Colon Carcinoma Metastatic in the Brain (tissue), 2 donors: ENCODE results near the gene DMTF1.

- PRO-cap, 2 experiments, result no peak in any of the 2 experiments
Measured at GRCh38 chr7:80883558-80884175, 35.2 kb downstream of the SEMA3C start.

GRCh38 chr7:81769378-81769821, 447 bp downstream of the HGF start:
- PRO-cap, 2 experiments, result no peak in any of the 2 experiments

GRCh38 chr7:82677503-82677856, 233.9 kb upstream of the CACNA2D1 start:
- PRO-cap, 2 experiments, result no peak in any of the 2 experiments

DNA sequence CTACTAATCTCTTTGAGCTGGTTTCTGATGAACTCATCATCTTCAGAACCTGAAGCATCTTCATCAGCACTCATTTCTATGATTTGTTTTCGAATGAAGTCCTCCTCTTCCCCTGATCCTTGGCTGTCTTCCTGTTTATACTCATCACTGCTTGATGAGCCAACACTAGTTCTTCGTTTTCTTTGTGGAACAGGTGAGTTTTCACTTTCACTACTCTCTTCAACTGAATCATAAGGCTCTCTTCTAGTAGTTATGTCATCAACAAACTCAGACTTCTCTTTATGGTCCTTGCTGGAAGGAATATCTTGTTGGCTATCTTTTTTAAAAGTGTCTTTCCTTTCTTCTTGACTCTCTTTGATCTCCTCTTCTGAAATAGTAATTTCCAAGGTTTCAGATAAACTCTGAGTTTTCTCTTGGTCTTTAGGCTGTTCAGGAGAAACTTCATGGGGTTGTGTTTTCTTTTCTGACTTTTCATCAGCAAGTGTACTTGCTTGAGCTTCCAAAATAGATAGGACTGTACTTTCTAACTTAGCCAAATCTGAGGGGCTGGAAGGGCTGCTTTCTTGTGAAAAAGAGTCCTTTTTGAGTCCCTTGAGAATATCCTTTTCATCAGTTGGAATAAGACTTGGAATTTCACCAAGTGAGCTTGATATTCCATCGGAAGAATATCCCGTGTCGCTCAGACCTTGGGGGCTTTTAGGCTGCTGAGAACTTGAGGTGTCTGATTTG, 206.3 kb downstream of the PCLO start:
- PRO-cap, 2 experiments, result no peak in any of the 2 experiments

GRCh38 chr7:87152203-87153060, at the start of gene DMTF1:
DMTF1 (plus strand) TSS chr7:87152453.
- PRO-cap, 2 experiments, result peak in 2 of 2 experiments; most common plus-strand start chr7:87152782 (in 2); most common minus-strand start chr7:87152319 (in 2)

GRCh38 chr7:87154394-87155379, 2.4 kb downstream of the DMTF1 start:
- PRO-cap, 2 experiments, result no peak in any of the 2 experiments

- PRO-cap, 2 experiments, result peak in 1 of 2 experiments; most common plus-strand start chr7:87219100 (in 1)
Measured at GRCh38 chr7:87218661-87219412, 695 bp downstream of the TMEM243 start.

DNA sequence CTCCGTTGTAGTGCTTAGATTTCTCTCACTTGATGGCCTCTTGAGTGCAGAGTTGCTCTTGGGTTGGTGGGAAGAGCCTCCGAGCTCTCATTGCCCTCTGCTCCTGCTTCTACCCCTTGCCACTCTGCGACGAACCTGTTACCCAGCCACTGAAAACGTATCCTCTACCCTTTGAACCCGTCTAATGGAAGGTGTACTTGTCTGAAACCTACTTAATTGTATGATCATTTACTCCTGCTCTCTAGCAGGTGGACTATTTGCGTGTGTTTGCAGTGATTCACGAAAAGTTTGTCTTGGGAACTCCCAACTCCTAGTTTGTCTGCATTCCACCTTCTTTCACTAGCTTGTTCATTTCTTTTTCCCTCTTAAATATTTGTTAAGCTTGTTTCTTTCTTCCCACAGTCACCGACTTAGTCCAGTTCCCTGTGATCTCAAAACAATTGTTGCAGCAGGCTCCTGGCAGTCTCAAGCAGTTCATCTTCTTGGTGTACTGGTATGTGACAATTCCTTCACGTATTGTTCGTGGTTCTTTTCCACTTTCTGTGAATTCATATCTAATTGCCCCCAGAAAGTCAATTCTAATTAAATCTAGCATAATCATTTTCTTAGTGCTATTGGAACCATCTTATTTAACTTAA, 593 bp downstream of the CROT start:
- PRO-cap, 2 experiments, result peak in 1 of 2 experiments; most common minus-strand start position 126 of the sequence (in 1)

- PRO-cap, 2 experiments, result no peak in any of the 2 experiments
Measured at GRCh38 chr7:87598183-87598606, 2.5 kb downstream of the ABCB1 start.

GRCh38 chr7:87735222-87735824, 107.1 kb downstream of the RUNDC3B start:
- PRO-cap, 2 experiments, result no peak in any of the 2 experiments

DNA sequence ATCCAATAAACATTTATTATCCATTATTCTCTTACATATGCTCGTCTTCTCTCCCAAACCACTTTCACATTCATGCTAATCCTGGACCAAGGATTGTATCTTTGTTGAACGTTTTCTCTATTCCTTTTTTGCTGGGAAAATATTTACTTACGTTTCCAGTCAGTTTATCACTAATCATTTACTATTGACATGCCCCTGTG, 3.2 kb downstream of the TEX47 start:
- PRO-cap, 2 experiments, result no peak in any of the 2 experiments

- PRO-cap, 2 experiments, result no peak in any of the 2 experiments
Measured at GRCh38 chr7:90119098-90119903, 35.0 kb upstream of the STEAP1 start.

GRCh38 chr7:90155990-90156826, 1.9 kb downstream of the STEAP1 start:
- PRO-cap, 2 experiments, result no peak in any of the 2 experiments

- PRO-cap, 2 experiments, result no peak in any of the 2 experiments
Measured at GRCh38 chr7:90173291-90173610, 19.0 kb downstream of the STEAP1 start.

DNA sequence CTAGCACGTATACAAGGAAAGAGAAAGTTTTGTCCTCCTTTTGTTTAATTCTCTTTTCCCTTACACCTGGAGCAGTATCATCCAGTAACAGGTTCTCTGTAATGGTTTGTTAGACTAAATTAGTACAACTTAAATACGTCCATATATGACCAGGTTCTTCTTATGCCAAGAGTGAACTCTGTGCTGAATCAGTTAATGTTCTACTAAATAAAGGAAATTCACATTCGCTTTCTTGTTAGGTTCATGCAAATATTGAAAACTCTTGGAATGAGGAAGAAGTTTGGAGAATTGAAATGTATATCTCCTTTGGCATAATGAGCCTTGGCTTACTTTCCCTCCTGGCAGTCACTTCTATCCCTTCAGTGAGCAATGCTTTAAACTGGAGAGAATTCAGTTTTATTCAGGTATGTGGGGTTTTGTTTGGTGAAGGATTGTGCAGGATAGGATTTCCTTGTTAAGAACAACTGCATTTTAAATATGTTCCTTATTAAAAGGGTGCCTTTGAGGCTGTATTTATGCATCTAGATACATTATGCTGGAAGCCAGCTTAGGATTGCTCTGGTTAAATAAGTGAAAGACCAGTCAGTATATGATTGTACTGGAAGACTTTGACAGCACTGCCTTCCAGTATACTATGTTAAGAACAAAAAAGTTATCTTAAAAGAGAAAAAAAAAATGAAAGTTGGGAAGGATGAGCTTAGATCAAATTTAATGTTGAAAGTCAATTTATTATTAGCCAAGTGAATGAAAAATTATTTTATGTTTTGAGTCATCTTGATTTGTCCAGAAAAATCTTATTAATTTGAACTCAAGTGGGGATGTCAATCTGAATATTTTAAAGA, 15.1 kb upstream of the CFAP69 start:
- PRO-cap, 2 experiments, result peak in 1 of 2 experiments; most common plus-strand start position 326 of the sequence (in 1)

GRCh38 chr7:90242411-90242912, 2.5 kb upstream of the CFAP69 start:
- PRO-cap, 2 experiments, result no peak in any of the 2 experiments

GRCh38 chr7:90250638-90251779, 6.0 kb downstream of the CFAP69 start:
- PRO-cap, 2 experiments, result no peak in any of the 2 experiments

DNA sequence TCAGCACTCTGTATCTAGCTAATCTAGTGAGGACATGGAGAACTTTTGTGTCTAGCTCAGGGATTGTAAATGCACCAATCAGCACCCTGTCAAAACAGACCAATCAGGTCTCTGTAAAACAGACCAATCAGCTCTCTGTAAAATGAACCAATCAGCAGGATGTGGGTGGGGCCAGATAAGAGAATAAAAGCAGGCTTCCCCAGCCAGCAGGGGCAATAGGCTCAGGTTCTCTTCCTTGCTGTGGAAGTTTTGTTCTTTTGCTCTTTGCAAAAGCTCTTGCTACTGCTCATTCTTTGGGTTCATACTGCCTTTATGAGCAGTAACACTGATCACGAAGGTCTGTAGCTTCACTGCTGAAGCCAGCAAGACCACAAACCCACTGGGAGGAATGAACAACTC, 11.5 kb upstream of the GTPBP10 start:
- PRO-cap, 2 experiments, result no peak in any of the 2 experiments

GRCh38 chr7:90462918-90463461, 6.4 kb upstream of the PTTG1IP2 start:
- PRO-cap, 2 experiments, result no peak in any of the 2 experiments

DNA sequence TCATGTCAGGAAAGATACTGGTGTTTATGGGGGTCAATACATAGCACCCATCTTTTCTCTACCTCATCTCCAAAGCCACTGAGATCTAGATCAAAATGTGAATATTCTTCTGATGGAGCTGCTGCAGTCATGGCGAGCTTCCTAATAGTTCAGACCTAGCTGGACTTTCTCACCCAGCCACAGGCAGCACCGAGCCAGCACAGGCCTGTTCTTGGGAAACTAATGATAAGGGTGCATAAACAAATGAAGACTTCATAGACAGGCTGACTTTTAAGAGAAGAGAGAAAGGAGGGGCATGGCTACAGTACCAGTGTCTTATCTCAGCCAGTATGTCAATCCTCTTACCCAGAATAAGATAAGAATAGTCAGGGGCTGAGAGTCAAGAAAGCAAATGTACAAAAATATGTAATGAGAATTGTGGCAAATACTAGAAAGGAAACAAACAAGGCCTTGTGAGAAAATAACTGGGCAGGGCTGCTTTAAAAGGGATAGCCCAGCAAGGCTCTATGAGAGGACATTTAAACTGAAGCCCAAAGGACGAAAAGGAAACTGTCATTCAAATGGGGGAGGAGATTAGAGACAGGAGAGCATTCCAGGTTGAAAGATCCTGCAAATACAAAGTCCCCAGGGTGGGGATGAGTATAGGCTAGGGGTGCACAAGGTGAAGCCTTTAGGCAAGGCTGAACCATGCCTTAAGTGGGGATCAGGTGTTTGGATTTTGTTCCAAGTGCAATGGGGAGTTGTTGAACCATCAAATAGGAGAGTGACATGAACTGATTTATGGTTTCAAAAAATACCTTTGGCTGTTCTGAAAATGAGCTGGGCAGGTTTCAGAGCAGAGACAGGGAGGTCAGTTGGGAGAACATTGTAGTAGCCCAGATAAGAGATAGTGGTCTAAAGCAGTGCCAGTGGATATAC, 21.7 kb upstream of the CDK14 start:
- PRO-cap, 2 experiments, result no peak in any of the 2 experiments